Cardiac ventricle fibroblast (primary cell): ENCODE measurements around a stretch of chrX.

DNA sequence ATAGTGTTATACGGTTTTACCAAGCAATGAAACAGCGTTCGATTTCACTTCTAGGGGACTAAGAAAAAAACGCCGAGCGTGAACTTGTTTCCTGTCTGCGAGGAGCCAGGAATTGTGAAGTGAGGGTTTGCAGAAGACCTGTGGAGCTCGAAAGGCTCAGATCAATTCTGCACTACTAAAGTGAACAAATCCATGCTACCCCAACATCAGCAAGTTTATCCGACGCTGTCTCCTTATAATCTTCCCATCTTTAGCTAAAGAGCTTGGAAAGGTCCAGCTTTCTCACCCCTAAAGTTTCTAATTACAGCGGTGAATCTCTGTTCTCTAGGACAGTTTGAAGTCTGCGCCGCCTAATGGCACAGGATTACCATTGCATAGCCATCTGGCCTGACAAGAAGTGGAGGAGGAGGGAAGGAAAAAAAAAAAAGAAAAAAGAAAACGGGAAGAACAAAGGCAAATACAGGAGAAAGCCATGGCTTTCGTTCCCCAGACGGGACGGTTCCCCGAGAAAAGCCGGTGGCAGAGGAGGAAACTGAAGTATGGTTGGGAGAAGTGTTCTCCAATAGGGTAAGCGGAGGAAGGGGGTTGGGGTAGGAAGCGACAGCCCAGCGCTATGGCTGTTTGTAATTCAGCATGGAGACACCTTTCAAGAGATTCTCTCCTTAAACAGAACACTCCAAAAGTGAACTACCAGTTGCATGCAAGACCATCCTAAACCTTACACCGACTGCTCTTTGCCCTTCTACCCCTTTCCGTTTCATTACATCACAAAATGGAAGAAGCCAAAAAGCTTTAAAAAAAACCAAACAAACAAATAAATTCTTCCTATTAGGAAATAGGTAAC lies 80.8 kb downstream of the HMGN5 start:
- RAMPAGE, long total RNA, result no peak

DNA sequence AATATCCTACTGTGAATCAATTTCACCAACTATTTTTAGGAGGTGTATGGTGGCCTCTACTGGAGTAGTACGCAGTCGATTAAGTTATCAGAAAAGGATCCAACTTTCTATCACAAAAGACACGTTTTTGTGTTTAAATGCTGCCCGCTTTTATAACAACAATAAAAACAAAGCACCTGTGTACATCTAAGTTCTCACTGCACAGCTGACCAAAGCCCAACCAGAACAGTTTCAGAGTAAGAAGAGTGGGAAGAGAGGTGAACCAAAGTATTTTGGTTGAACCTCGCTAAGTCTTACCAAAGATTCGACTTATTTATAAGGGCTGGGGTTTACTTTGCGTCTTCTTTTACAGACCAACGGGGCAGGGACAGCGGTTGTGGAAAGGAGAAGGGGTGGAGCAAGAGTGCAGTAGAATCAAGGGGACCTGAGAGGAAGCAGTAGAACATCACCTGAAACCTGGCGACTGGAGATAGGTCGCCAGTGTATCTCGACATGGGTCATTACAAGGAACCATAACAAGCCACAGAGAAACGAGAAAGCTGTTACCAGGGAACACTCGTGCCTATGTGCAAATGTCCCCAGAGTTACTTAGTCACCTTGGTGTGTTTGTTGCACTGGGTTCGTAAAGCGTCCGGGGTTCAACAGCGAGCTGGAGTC lies 1.1 kb downstream of the RPS6KA6 start:
- RAMPAGE, long total RNA, result no peak

DNA sequence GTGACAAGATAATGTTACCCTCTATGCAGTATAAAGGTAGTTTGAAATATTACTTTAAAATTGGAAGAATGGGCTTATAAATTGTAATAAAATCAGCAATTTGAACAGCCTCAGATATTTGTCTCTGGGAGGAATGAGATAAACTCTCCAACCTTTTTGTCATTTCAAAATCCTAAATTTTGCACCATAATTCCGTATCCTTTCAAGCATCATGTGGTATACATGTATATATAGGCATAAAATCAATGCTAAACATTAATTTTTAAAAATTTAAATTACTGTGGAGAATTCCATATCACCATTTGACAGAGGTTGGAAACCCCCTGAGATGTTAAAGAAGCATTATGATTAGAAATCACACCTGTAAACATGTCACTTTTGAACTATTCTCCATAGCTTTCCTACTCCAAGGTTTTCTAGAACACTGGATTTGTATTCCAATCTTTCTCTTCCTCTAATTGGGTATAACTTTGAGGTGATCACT lies 88.6 kb downstream of the SATL1 start:
- RAMPAGE, long total RNA, result no peak

DNA sequence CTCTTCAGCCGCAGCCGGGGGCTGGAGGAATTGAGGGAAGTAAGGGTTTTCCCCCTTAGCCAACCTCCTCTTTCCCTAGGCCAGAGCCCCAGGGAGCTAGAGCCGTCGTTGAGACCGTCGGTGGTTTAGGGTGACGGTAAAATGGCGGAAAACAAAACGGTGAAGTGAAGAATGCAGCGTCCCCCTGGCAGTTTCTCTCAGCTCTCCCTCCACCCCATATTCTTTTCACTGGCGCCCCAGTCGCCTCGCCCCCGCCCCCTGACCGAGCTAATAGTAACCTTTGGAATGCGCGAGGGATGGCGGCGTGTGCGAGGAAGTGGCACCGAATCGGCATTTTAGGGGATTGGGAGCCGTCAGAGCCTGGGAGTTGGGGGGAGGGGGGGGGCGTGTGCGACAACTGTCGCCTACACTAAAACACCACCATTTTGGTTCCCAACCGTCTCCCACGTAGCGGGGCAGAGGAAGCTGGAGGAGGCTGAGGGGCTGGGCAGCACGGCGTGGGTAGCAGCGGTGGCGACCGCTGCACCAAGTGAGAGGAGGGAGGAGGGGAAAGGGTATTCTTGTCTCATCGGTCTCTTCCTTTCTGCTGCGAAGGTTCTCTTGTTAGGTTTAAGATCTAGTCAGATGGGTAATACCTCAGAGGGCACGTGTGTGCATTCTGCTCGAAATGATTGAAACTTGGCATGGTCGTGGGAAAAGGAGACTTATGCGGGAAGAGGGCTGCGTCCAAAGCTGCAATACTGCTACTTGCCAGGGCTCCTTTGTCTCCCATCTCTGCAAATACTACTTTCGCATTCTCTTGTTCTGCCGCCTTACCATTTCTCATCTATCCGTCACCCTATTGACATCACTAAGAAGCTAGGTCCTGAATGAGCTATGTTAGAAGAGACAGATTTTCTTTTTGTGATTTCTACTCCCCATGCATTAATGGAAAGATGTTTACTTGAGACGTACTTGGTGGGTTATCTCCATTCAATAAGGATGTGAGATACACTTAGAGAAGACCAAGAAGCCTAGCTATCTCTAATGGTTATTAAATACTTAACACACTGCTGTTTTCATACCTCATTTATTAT lies 906 bp downstream of the ZNF711 start:
- RAMPAGE, long total RNA, result no peak

- RAMPAGE, long total RNA, result no peak
These were observed 149.7 kb upstream of the POF1B start for GRCh38 chrX:85529104-85529645.

DNA sequence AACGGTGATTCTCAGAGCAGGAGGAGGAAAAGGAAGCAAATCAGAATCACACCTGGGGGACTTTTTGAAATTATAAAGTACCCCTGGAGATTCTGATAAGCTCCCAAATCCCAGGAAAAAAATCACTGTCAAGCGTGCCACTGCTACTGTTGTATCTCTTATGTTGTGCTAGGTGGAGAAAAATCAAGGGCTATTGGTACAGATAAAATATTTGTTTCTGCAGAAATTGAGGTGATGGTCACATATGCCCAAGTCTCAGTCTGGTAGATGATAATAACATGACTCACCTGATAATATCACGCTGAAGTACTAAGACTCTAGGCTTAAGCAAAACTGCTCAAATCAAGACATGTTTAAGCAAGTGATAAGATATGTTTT lies 143.8 kb downstream of the CHM start:
- RAMPAGE, long total RNA, result no peak

GRCh38 chrX:93167394-93167702 lies 506.0 kb downstream of the NAP1L3 start:
- RAMPAGE, long total RNA, result no peak

- RAMPAGE, long total RNA, result no peak
These were observed 110.7 kb downstream of the RPA4 start for GRCh38 chrX:96994393-96994891.

- RAMPAGE, long total RNA, result no peak
These were observed 274.4 kb downstream of the RPA4 start for GRCh38 chrX:97157988-97158573.

GRCh38 chrX:97261698-97262932 lies 378.4 kb downstream of the RPA4 start:
- RAMPAGE, long total RNA, result no peak

DNA sequence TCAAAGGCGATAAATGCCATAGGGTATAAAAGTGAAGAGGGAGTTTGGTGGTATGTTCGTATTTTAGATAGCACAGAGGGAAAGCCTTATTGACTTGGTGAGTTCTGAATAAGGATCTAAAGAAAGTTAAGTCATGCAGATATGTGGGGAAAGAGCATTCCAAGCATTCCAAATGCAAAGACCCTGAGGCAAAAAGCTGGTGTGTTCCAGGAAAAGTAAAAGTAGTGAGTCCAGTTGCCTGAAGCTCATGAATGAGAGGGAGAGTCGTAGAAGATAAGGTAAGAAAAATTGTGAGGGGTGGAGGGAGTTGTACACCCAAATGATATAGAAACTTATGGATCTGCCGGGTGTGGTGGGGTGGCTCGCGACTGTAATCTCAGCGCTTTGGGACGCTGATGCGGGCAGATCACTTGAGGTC lies 426.7 kb downstream of the RPA4 start:
- RAMPAGE, long total RNA, result no peak

DNA sequence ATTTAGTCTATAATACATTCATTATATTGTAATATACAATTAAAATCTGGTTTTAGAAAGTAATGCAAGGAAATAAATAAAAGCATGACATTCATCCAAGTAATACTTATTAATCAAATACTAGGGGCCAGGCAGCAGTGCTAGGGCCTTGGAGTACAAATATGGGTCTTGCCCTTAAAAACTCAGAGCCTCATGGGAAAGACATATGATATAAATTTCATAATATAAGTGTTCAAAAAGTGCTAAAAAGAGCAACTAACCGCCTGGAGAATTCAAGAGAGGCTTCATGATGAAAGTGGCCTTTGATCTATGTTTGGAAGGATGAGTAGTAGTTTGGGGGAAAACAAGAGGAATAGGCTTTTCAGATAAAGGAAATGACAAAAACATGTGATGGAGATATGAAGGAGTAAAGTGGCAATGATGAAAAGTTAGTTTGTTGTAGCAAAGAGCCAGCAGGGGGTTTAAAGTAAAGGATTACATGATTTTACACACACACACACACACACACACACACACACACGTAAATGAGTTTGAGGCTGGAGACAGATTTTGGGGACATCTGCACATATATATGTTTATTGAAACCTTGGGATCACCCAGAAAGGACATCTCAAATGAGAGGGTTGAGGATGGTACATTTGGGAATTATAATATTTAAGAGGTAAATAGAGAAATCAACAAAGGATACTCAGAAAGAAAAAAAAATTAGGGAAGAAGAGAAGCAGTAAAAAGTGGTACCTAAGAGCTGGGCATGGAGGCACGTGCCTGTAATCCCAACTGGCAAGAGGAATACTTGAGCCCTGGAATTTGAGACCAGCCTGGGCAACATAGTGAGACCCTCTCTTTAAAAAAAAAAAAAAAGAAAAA lies 553.8 kb downstream of the RPA4 start:
- RAMPAGE, long total RNA, result no peak

GRCh38 chrX:100649024-100649508 lies 5.1 kb downstream of the SRPX2 start:
- RAMPAGE, long total RNA, result no peak

DNA sequence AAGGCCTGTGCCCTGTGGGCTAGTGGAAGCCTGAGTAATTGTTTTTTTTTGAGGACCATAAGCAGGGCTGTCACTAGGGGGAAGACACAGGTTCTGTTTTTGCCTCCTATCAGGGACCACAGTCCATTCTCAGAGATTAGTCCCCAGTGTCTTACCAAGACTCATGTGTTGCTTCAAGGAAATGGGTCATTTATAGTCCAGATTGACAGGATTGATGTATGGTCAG lies 6.2 kb downstream of the SRPX2 start:
- RAMPAGE, long total RNA, result no peak

DNA sequence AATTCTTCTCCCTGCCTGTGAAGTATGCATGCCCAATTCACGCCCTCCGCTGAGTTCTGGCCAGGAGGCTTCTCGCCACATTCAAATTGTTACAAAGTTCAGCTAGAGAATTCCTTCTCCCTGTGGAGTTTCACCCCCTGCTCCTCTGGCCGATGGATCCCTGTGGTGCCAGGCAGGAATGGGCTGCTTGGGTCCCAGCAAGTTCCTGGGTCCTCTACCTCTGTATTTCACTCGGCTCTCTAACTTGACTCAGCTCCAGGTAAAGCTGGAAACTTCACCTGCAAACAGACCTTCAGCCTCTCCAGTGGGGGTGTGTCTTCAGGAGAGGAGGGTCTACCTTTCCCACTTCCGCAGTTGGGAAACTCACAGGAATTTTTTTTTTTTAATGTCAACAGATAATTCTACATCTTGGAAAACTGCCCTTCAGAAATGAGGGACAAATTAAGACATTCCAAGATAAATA lies 7.4 kb upstream of the CSTF2 start:
- RAMPAGE, long total RNA, result no peak

- RAMPAGE, long total RNA, result no peak
These were observed 730 bp downstream of the TIMM8A start for GRCh38 chrX:101347820-101348203.

DNA sequence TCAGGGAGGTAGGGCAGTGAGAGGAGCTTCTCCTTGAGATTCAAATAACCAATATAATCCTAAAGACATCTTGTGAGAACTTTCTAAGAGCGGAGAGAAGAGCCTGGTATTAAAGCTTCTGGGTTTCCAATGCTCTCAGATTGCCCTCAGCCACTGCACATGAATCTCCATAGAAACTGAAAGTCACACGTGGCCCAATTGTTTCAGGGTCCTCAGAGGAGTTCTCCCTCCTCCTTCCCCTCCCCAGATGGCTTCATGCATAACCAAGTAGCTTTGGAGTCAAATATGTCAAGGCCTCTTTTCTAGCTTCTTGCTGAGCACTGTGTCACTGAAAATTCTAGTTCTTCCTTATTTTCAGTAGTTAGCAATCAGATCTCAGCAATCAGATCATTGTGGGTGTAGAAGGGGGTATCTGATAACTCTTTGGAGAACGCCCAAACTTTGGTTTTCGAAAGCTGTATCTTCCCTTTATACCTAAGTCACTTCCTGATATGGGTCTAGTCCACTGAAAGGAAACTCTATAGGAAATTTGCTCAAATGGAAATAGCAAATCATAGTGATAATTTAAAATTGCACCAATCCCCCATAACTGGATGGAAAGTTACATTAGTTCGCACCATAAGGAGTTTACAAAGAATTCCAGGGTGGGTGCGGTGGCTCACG lies 2.2 kb downstream of the BTK start:
- RAMPAGE, long total RNA, result no peak

- RAMPAGE, long total RNA, result no peak
These were observed 10.0 kb downstream of the HNRNPH2 start for GRCh38 chrX:101417550-101418807.

GRCh38 chrX:101658262-101659003 lies 1.2 kb downstream of the ARMCX2 start:
- RAMPAGE, long total RNA, result no peak

- RAMPAGE, long total RNA, result no peak
These were observed 735 bp downstream of the TMSB15A start for GRCh38 chrX:102515799-102516209.